Liver (tissue), 9 donors: ENCODE measurements around the genes THUMPD3, ARPC4, CRELD1, IRAK2 and TATDN2.

GRCh38 chr3:8611227-8611690 is 33.3 kb downstream of the SSUH2 start:
- PRO-cap, 5 experiments: no peak in any of the 5 experiments
- RAMPAGE, long total RNA, 2 experiments: no peak in any of the 2 experiments
- RRBS: 98% methylated on average over 2 of the region's 17 CpGs

DNA sequence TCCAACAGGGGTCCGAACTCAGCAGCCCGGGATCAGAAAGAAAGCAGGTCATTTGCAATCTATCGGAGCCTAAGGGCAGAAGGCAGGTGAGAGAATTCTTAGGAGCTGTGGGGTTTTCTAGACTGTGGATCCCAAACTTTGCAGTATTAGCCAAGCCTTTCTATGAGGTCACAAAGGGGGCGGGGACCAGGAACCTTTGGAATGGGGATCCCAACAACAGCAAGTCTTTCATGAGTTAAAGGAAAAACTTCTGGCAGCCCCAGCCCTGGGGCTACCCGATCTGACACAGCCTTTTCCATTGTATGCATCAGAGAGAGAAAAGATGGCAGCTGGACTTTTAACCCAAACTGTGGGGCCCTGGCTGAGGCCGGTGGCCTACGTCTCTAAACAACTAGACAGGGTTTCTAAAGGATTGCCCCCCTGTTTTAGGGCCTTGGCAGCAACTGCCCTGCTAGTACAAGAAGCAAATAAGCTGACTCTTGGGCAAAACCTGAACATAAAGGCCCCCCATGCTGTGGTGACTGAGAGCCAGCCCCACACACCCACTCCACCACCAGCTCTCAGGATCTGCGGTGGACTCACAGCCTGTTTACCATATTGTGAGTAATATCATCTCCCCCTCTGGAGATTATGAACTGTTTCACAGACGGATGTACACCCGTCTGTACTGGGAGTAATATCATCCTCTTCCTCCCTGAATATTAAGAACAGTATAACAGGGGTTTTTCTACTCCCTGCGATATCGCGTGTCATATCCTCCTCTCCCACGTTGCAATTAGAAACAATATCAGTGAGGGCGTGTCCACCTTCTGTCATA is 32.9 kb upstream of the SSUH2 start:
- PRO-cap, 5 experiments: no peak in any of the 5 experiments
- RAMPAGE, long total RNA, 2 experiments: no peak in any of the 2 experiments
- RRBS: no CpG with 5 or more reads among the region's 15 CpGs

GRCh38 chr3:9102352-9102833 is 139.1 kb upstream of the RAD18 start:
- PRO-cap, 5 experiments: no peak in any of the 5 experiments
- RAMPAGE, long total RNA, 2 experiments: no peak in any of the 2 experiments
- RRBS: no CpG with 5 or more reads among the region's 9 CpGs

DNA sequence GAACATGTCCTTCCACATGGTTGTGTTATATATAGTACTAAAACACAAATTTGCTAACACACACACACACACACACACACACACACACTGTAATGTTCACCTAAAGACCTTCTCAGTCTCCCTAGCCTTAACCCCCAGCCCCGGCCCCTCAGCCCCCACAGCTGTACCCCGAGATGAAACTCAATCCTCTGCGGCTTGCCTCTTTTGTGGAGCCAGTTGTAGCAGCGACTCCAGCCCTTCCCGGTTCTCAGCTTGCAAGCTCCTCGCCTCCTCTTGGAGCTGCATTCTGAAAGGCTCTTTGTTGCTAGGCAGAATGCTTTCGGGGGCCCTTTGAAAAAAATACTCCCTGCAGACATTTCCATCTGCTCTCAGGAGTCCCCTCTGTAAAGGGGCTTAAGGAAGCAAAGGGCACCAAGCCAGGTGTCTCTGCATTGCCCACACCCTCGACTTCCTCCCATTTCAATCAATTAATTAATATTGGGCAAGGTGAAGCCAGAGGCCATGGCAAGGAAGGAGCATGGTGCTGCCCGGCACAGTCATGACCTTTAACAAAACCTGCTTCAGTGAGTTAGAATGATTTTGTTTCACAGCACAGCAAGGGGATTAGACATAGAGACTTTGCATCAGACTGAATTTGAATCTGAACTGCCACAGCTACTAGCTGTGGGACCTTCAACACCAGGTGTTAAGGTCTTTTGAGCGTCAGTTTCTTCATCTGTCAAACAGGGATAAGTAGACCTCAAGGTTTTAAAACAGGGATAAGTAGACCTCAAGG is 65.5 kb downstream of the SRGAP3 start:
- PRO-cap, 5 experiments: no peak in any of the 5 experiments
- RAMPAGE, long total RNA, 2 experiments: no peak in any of the 2 experiments
- RRBS: 81% methylated on average over 2 of the region's 10 CpGs

DNA sequence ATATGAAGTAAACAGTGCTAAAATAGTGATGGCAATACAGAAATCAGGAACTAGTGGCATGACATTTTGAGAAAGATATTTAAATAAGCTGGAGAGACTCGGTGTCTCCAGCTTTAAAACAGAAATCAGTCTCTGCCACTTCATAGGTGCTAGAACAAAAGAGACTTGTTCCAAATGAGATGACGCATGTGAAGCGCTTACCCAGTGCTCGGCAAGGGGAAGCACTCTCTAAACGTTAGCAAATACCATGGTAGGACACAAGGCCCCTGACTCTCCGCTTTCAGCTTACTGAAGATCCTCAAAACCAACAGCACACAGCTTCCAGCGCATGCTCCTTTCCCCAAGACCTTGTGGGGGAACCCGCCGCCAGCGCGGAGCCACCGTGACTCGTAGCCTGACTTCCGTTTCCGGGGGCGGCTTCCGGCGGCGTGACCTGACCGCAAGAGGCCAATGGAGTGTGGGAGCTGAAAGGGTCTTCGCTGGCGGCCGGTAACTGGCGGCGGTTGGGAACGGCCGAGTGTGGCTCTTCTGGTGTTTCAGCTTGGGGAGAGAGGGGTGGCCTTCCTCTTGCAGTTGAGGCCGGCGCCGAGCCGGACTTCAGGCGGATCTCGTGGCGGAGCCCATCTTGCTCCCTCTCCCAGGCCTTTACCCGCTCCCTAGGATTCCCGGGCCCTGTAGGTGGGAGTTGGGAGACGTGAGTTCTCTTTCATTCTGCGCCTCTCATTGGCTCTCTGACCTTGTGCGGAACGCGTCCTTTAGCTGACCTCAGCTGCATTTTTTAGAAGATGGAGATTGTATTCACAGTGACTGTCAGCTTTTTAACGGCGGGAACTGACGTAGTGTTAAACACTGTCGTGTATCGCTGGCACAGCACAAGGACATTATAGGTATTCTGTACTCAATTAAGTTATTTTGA is at the start of gene THUMPD3:
Gene THUMPD3, plus strand, starts transcription at position 416 of the 916 bp plus-strand sequence.
- PRO-cap, 5 experiments: peak in 5 of 5 experiments; most common plus-strand start position 419 of the sequence (in 3); most common minus-strand start position 384 of the sequence (in 3)
- RAMPAGE, long total RNA, 2 experiments: start-site peak on the plus strand in 2 of 2 experiments, centred at positions 427 to 428 of the sequence, 199 to 521 reads per replicate; start-site peak on the minus strand in 2 of 2 experiments, centred at positions 342 to 371 of the sequence, 51 to 119 reads per replicate
- RRBS: 2% methylated on average over 18 of the region's 46 CpGs

DNA sequence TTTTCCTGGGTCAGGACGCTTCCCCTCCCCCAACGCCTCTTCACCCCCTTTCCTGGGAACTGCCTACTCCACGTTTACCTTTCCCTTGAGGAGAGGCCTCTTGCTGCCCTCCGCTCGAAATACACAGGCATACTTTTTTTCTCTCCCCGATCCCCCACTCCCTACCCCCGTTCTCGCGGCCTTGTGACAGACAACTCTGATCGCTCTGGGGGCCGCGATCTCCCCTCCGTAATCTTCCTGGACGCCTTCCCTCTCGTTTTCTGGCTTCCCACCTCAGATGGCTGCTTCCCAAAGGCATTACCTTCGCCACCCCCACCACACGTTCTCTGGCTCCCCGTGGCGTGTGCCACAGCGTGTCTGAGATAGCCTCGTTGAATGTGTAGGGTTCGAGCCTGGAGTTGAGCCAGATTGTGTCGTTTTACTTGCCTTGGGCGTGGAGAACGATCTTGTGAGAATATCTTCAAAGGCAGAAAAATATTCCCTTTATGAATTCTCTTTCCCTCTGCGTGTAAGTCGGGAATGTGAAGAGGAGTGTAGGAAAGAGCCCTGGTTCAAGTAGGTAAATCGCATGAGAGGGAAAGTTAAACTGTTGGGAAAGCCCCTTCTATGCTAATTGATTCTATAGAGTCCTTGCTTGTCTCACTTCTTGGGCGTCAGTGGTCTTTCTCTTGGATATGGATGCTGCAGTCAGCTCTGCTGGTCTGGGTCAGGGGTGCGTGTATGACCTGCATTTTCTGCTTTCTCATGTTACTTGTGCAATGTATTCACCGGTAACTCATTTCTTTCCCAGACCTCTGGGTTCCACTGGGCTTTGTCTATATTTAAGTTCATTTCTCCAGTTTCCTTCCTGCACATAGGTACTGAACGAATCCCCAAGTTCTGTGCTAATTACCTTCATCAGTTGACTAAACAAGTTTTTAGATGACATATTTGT is 1.1 kb downstream of the SETD5 start:
- PRO-cap, 5 experiments: no peak in any of the 5 experiments
- RAMPAGE, long total RNA, 2 experiments: no peak in any of the 2 experiments
- RRBS: no CpG with 5 or more reads among the region's 32 CpGs

- PRO-cap, 5 experiments: no peak in any of the 5 experiments
- RAMPAGE, long total RNA, 2 experiments: no peak in any of the 2 experiments
- RRBS: no CpG with 5 or more reads among the region's 3 CpGs
Measured at GRCh38 chr3:9402408-9403146, 5.2 kb downstream of the SETD5 start.

DNA sequence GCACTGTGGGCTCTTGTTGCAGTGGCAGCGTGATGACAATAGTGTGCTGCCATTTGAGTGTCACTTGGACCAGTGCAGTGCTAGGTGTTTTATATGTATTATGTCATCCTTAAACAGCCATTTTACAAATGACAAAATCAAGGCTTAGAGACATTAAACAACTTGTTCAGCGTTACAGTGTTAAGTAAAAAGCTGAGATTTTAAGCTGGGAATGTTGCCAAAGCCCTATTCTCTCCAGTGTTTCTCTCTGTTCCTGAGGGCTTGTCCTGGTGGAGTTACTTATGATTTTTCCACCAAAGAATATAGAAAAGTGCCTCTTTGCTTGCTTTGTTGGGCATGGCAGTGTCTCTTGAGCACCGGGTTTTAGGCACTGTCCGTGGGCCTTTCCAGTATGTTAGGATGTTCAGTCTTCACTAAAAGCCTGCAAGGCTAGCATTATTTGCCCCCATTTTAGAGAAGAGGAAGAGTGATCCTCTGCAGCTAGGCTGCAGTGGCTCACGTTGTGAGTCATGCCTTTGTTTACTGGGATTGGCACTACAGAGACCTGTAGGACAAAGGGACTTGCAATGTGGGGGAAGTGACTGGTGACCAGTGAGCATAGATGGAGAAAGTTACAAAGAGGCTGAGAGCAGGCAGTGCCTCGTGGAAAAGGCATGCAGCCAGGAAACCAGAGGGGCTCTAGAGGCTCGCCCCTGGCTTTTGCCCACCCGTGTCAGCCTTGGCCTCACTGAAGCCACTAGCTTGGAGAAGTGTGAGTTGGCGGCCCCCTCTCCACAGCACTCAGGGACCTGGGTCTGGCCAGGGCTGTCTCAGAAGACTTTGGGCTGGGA is 27.0 kb upstream of the CPNE9 start:
- PRO-cap, 5 experiments: no peak in any of the 5 experiments
- RAMPAGE, long total RNA, 2 experiments: no peak in any of the 2 experiments
- RRBS: no CpG with 5 or more reads among the region's 9 CpGs

DNA sequence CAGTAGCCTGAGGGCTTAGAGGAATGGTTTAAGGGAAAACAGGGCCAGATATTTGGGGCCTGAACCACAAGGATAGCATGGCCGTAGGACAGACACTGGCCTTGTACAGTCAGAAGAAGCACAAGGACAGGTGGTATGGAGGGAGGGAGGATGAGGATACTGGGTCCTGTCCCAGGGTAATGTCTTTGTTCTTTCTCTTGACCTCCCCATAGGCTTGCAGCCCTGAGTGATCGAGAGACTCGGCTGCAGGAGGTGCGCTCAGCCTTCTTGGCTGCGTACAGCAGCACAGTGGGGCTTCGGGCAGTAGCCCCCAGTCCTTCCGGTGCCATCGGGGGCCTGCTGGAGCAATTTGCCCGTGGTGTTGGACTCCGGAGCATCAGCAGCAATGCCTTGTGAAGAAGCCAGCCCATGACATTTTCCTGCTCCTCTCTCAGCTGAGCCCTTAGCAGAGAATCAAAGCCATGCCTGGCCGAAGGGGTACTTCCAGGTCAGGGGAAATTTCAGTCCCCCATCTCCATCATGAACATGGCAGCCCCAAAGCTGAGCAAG is 2.0 kb upstream of the CPNE9 start:
- PRO-cap, 5 experiments: no peak in any of the 5 experiments
- RAMPAGE, long total RNA, 2 experiments: no peak in any of the 2 experiments
- RRBS: 97% methylated on average over 4 of the region's 11 CpGs

DNA sequence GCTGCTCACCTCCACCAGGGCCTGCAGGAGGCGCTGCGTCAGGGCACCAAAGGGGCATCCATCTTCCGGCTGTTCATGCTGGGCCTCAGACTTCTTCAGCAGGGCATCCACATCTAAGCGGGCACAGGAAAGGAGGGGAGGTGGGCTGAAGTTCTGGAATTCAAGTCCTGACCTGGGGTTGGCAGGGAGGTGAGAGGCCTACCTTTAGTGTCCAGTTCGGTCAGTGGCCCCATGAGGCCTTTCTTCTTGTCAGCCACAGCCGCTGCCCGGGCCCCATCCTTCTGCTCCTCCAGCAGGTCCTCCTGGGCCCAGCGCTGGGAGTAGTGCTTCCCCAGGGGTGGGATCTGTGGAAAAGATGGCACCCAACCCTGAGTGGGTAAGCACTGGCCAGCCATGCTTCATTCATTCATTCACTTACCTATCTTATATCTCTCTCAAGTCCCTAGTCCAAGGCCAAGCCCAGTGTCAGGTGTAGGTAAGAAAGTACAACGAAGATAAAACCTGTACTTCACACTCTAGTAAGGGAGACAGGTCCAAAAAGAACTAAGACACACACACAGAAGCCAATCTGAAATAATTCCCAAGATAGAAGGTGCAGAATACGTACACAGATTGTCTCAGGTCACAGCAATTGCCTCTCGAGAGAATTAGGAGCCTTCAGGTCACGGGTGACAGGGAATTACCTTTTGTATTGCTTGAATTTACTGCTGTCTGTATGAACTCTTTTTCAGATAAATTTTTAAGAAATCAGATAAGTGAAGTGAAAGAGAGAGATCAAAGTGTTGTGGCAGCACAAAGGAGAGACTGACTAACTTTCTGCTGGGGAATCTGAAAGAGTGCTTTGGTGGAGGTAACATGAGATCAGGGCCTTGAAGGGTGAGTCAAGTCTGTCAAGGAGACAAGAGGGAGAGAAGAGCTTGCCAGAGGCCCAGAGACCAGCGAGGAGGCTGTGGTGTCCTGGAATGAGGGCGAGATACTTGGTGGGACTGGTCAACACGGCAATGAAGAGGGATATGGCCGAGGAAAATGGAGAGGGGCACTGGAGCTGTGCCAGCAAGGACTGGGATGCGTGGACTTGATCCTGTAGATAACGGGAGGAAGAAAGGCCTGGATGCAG is 4.9 kb downstream of the TADA3 start:
- PRO-cap, 5 experiments: no peak in any of the 5 experiments
- RAMPAGE, long total RNA, 2 experiments: no peak in any of the 2 experiments
- RRBS: no CpG with 5 or more reads among the region's 18 CpGs

GRCh38 chr3:9792878-9793265 is at the start of gene ARPC4:
ARPC4 (plus strand) TSS chr3:9793082.
- PRO-cap, 5 experiments: peak in 5 of 5 experiments; most common plus-strand start chr3:9793108 (in 3)
- RAMPAGE, long total RNA, 2 experiments: start-site peak on the plus strand in 1 of 2 experiments, at chr3:9793094-9793115 at its widest, 212 reads per replicate
- RRBS: 1% methylated on average over 26 of the region's 34 CpGs

- PRO-cap, 5 experiments: peak in 5 of 5 experiments; most common plus-strand start chr3:9933839 (in 3); most common minus-strand start chr3:9933969 (in 2)
- RAMPAGE, long total RNA, 2 experiments: start-site peak on the plus strand in 1 of 2 experiments, at chr3:9933847-9934071 at its widest, 36 to 502 reads per replicate
- RRBS: 2% methylated on average over 8 of the region's 31 CpGs
Measured at GRCh38 chr3:9933753-9934181, at the start of gene CRELD1. CRELD1 (plus strand) TSS chr3:9933834.

DNA sequence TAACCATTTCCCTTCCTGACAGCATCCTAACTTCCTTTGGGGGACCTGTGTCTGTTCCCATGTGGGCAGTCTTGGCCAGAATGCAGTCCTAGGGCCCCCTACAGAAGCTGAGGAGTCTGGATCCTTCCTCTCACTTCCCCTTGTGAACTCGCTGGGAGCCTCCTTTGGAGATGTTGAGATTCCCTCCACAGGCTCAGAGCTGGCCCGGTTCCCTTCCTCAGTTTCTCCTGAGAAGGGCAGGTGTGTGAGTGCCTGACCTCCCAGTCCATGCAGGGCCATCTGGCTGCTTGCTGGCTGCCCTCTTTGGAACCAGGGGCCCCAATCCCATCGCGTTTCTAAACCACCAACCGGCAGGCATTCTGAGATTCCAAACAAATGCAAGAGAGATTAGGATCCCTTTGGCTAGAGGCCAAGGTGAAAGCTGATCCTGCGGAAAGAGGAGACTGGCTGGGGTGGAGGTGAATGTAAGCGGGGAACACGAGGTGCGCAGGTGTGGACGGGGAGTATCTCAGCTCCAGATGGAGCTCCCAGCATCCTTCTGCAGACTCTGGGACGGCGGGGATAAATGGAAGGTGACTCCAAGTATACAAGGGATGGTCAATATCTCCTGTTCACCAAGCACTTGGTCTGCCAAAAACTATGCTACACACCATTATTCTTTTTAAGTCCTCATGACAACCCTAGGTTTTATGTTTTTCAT is 2.9 kb upstream of the PRRT3 start:
- PRO-cap, 5 experiments: no peak in any of the 5 experiments
- RAMPAGE, long total RNA, 2 experiments: no peak in any of the 2 experiments
- RRBS: no CpG with 5 or more reads among the region's 12 CpGs

- PRO-cap, 5 experiments: peak in 1 of 5 experiments; most common plus-strand start chr3:10094043 (in 1)
- RAMPAGE, long total RNA, 2 experiments: no peak in any of the 2 experiments
- RRBS: no CpG with 5 or more reads among the region's 3 CpGs
Measured at GRCh38 chr3:10093766-10094229, 14.3 kb downstream of the FANCD2OS start.

DNA sequence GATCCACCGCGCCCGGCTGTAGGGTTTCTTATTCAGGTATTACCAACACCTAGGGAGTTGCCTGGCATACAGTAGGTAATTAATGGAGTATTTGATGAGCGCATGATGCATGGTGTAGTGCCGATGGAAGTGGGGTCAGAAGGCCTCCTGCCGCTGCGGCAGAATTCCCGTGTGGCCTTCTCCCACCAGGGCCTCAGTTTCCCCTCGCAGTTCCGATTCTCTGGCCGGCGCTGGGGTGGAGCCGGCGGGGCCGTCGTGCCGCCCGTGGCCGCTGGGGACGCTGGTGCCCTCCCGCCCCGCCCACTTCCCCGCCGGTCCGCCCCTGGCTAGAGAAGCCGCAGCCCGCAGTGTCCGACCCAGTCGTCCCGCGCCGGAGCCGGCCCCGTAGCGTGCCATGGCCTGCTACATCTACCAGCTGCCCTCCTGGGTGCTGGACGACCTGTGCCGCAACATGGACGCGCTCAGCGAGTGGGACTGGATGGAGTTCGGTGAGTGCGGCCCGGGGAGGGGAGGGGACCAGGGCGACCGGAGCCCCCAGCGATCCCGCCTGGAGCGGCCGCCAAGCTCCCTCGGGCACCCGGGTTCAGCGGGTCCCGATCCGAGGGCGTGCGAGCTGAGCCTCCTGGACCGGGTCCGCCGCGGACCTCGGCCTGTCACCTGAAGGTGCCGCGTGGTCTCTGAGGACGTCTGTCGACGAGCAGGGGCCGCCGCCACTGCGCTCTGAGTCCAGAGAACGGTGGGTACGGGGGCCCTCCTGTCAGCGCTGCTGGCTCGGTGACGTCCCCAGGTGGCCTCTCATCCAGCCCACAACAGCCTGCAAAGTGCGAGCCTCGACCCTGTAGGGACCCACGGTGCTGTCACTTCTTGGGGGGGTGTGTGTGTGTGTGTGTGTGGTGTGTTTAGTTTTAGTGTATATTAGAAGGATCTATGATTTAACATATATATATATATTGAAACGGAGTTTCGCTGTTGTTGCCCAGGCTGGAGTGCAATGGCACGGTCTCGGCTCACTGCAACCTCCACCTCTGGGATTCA is at the start of gene IRAK2:
Gene IRAK2, plus strand, starts transcription at position 359 of the 1,035 bp plus-strand sequence.
- PRO-cap, 5 experiments: peak in 5 of 5 experiments; most common plus-strand start position 359 of the sequence (in 5); most common minus-strand start position 728 of the sequence (in 1)
- RAMPAGE, long total RNA, 2 experiments: start-site peak on the plus strand in 1 of 2 experiments, centred at position 346 of the sequence, 32 to 62 reads per replicate
- RRBS: 2% methylated on average over 33 of the region's 81 CpGs

DNA sequence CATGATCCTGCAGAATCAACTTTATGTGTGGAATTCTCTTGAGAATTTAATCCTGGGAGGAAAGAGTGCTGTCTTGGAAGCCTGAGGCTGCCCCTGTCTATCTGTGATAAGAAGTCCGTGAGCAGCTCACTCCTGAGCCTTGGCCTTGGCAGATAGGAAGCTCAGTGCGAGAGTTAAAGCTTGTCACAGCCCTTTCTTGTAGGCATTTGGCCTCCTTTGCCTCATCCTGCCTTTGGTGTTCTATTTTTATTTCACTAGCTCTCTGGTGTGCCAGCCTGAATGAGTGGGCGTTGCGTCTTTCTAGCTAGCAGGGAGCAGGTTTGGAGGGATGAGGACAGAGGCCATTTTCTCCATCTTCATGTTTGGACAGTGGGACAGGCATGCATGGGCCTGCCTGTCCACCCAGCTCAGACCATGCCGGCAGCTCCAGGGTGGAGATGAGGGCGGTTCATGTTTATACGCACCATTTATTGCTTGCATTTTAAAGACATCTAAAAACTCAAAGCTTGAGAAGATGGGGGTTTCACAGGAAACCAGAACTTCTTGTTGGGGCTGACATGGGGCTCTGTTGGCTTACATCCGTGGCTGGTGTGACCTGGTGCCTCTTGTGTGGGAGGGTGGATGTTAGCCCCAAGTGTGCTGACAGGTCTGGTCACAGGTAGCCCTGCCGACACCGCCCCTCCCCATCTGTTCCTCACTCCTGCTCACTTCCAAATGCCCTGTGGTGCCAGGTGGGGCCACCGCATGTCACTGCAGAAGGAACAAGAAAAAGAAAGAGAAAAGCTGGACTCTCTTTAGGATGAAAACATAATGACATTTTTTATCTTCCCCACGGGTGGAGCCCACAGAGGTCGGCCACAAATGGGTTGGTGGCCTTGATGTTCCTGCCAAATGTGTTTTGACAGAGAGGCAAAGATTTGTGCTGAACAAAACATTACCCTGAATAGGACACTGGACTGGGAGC is 29.9 kb downstream of the IRAK2 start:
- PRO-cap, 5 experiments: peak in 1 of 5 experiments; most common minus-strand start position 240 of the sequence (in 1)
- RAMPAGE, long total RNA, 2 experiments: no peak in any of the 2 experiments
- RRBS: no CpG with 5 or more reads among the region's 13 CpGs

DNA sequence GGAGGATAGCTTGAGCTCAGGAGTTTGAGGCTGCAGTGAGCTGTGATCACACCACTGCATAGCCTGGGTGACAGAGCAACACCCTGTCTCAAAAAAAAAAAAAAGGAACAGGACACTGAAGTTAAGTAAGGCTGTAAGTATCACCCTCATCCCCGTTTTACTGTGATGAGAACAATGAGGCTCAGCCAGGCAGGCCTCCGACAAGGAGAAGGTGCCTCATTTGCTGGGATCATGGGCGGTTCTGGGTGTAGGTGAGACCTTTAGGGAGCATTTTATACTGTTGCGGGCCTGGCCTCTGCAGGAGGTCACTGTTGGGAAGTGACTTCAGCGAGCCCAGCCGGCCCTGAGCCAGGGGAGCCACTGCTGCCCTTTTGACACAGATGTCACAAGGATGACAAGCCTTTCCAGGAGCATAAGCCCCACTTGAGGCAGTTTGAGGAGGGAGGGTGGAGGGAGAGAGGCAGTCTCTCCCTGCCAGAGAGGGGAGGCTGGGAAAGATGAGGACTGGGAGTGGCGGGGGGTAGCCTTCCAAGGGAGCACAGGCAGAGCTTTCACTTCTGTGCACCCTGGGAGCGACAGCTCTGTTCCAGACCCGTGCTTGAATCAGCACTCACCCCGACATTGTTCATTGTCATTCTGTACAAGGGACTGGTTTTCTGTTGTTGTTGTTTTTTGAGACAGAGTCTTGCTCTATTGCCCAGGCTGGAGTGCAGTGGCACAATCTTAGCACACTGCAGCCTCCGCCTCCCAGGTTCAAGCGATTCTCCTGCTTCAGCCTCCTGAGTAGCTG is 30.9 kb downstream of the IRAK2 start:
- PRO-cap, 5 experiments: peak in 2 of 5 experiments; most common plus-strand start position 431 of the sequence (in 2); most common minus-strand start position 243 of the sequence (in 2)
- RAMPAGE, long total RNA, 2 experiments: no peak in any of the 2 experiments
- RRBS: no CpG with 5 or more reads among the region's 12 CpGs

GRCh38 chr3:10199109-10199514 is 34.4 kb downstream of the IRAK2 start:
- PRO-cap, 5 experiments: no peak in any of the 5 experiments
- RAMPAGE, long total RNA, 2 experiments: no peak in any of the 2 experiments
- RRBS: no CpG with 5 or more reads among the region's 6 CpGs

DNA sequence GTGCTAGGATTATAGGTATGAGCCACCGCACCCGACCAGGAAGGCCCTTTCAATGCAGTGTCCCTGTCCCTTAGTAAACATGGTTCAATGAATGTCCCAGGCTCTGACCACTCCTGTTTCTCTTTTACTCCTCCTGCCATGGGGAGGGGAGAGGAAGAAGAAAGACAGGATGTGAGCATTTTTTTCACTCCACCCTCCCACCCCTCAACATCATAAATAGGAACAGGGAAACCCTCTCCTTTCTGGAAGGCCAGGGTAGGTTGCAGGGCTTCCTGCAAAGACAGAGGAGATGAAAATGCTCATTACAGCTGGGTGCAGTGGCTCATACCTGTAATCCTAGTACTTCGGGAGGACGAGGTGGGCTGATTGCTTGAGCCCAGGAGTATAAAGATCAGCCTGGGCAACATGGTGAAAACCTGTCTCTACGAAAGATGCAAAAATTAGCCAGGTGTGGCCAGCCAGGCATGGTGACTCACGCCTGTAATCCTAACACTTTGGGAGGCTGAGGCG is 7.4 kb upstream of the TATDN2 start:
- PRO-cap, 5 experiments: peak in 5 of 5 experiments; most common plus-strand start position 245 of the sequence (in 5); most common minus-strand start position 62 of the sequence (in 2)
- RAMPAGE, long total RNA, 2 experiments: no peak in any of the 2 experiments
- RRBS: no CpG with 5 or more reads among the region's 7 CpGs

- PRO-cap, 5 experiments: peak in 5 of 5 experiments; most common plus-strand start chr3:10248509 (in 2)
- RAMPAGE, long total RNA, 2 experiments: no peak in any of the 2 experiments
- RRBS: 2% methylated on average over 23 of the region's 73 CpGs
Measured at GRCh38 chr3:10248415-10249291, at the start of gene TATDN2. TATDN2 (plus strand) TSS chr3:10248459.